Calu3 (cell line): ENCODE data around the genes H3C15, SF3B4, OTUD7B and MRPS21.

- PRO-cap = no peak
Measured at GRCh38 chr1:147655096-147655487, 15.2 kb downstream of the ACP6 start.

GRCh38 chr1:147771292-147771683 is 10.9 kb upstream of the GJA5 start:
- PRO-cap = no peak

DNA sequence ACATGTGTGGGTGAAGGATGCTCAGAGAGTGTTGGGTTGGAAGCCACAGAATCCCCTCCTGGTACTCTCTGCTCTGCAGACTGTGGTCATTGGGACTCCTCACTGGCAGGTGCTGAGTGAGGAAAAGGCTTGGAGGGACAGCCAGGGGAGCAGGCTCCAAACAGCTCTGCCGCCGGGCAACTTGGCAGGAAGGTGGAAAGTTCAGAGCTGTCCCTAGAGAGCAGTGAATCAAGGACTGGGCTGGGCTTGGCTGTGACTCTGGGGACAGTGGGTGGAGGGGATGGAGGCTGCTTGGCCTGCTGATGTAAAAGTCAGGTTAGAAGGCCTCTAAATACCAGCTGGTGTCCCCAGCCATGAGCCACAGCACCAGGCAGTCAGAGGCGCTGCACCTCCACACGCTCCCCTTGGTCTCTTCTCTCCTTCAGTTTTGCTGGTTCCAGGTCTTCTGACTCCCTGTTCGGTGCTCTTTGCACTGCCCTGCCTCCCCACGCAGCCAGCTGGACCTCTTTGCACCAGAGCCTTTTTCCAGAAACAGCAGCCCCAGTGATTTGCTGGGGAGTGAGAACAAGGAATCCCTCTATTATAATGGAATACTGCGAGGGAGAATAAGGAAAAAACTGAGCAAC is 11.4 kb upstream of the GJA5 start:
- PRO-cap = no peak

DNA sequence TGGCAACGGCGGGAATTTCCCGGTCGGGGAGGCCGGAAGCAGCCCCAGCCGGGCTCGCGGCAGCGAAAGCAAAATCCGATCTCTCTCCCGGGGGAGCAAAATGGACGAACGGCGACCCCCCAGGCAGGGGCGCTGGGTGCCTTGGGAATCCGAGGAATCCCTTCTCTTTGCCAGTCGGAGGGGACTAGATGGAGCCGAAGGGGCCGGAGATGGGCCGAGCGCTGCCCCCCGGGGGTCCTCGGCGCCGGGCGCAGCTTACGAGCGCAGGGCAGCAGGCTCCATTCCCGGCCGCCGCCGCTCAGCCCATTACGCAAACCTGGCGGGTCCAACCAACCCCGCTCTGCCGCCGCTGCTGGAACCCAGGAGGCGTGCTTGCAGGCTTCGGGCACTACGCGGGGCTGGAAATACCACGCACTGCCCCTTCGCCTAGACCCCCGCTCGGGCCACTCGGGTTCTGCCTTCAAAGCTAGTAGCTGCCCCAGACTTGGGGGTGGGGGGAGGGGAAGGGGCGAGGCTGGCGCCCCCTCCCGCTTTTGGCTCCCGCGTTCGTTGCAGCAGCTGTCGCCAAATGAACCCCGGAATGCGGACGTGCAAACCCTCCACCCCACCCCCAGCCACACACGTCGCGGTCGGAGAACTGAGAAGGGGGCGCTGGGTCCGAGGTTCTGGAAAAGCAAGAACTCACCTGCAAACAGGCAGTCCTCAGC is 24.0 kb downstream of the PPIAL4G start:
- PRO-cap = unidirectional peak, plus-strand start at position 98 of the sequence; bidirectional peak, plus-strand start at position 445 of the sequence, minus-strand start at position 456 of the sequence; bidirectional peak, plus-strand start at position 617 of the sequence, minus-strand start at position 582 of the sequence

GRCh38 chr1:149102333-149102595 is 1.1 kb downstream of the NBPF9 start:
- PRO-cap = no peak

- PRO-cap = bidirectional peak, plus-strand start at chr1:149162939, minus-strand start at chr1:149162944
Measured at GRCh38 chr1:149162775-149163020, 59.3 kb upstream of the NBPF9 start.

GRCh38 chr1:149641063-149641547 is 57.5 kb downstream of the PPIAL4C start:
- PRO-cap = no peak

- PRO-cap = no peak
Measured at GRCh38 chr1:149852273-149852776, at the start of gene H3C15. H3C15 (plus strand) TSS chr1:149852608.

GRCh38 chr1:149913605-149914147 is 4.0 kb downstream of the SV2A start:
- PRO-cap = no peak

DNA sequence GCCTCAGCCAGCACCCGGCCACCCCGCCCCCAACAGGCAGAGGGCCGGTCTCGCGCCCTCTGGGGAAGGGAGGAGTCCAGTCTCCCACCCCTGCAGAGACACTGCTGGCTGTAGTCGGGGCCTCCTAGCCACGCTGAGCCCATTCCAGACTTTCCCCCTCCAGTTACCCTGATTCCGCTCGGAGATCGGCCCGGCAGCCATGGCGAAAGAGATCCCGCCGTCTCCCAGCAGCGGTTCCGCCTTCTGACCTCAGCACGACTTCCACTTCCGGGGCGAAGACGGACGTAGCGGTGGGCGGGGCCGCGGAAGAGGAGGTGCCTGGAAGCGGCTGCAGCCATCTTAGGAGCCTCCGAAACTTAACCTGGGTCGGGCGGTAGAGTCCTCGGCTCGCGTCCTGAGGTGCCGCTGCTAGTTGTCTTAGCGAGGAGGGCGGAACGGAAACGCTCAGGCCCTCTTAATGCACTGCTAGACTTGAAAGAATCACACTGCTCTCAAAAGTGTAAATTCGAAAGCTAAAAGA is at the start of gene SF3B4:
Gene SF3B4, minus strand, starts transcription at position 245 of the 520 bp plus-strand sequence.
- PRO-cap = bidirectional peak, plus-strand start at position 359 of the sequence, minus-strand start at position 224 of the sequence

GRCh38 chr1:149931179-149931988 is 3.8 kb upstream of the SF3B4 start:
- PRO-cap = no peak

GRCh38 chr1:150007773-150008159 is 2.8 kb downstream of the OTUD7B start:
- PRO-cap = no peak

DNA sequence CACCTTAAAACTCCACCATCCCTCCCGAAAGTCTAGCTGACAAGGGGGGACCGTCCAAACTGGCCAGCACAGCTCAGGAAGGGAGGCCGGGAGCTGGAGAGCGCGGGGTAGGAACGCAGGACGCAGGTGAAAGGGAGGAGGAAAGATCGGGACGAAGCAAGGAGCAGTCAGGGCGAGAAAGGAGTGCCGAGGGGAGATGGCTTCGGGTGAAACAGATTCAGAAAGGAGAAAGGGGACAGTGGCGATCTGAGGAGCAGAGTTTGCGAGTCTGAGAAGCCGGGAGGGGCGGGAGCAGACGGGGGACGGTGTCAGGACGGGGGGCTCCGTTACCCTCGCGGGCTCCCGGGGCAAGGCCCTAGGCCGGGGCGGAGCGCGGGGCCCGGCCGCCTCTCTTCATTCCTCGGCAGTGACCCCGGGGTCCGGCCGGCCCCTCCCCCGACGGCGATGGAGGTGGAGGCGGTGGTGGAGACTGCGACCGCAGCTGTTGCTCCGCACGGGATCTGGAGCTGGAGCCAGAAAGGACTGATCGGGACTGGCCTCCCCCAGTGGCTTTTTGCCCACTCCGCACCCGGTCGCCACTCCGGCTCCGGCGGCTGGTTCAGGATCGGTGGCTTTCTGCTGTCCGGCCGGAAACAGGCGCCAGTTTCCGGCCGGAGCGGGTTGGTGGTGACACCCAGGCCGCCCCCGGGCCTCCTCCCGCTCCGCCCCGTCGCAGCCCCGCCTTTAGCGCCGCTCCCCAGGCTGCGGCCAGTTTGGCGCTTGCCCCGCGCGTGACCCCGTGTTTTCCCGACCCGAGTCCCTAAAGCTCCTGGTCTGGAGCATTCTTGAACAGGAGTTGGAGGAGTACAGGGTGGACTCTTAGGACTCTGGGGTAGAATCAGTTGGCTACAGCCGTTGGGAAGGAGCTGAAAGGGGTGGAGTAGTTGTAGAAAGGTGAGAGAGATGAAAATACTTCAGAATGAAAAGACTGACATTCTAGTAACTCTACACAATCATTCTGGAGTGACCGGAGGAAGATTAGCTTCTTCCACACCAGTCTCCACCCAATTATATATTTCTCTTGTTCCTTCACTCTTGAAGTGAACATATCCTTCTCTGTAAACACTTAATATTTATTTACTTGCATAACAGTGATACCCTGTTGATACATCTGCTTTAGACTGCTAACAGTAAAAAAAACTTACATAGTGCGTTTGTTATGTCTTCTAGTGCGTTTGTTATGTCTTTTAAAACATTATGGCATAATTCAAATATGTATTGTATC is at the start of gene OTUD7B:
Gene OTUD7B, minus strand, starts transcription at position 609 of the 1,264 bp plus-strand sequence.
- PRO-cap = bidirectional peak, plus-strand start at position 821 of the sequence, minus-strand start at position 588 of the sequence

DNA sequence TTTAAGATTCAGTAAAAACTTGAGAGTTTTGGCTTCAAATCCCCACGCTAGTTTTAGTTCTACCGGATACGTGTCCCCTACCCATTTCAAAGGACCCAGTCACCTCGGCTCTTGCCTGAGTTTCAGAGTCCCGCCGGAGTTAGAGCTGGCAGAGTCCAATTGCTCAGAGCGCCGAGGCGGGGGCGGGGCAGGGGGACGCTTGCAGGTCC is 817 bp upstream of the VPS45 start:
- PRO-cap = bidirectional peak, plus-strand start at position 125 of the sequence, minus-strand start at position 141 of the sequence

- PRO-cap = no peak
Measured at GRCh38 chr1:150148635-150149323, 937 bp upstream of the PLEKHO1 start.

GRCh38 chr1:150164142-150164630 is 14.5 kb downstream of the PLEKHO1 start:
- PRO-cap = no peak

DNA sequence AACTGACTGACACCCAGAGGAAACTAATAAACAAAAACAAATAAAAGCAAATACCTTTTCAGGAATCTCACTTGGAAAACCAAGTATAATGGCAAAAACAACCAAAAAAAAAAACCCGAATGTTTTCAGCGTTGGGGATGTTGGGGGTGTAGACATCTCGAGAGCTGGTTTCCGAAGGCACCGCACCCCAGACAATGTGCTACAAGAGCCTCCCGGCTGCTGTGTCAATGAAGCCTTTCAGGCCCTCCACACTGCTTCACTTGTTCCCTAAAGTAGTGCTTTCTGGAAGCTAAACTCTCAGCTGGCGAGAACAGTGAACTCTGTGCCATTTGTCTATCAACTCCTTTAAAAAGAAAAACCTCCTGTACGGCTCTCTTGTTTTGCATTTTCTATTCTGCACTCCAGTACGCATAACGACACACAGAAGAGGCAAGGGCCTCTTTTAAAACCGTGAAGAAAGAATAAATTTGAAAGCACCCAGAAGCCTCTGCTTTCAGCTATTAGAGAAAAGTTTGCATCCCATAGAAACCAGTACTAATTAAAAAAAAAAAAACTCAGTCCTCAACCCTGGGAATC is 32.6 kb downstream of the PLEKHO1 start:
- PRO-cap = no peak

- PRO-cap = bidirectional peak, plus-strand start at chr1:150235470, minus-strand start at chr1:150235412
Measured at GRCh38 chr1:150235283-150235583, 679 bp downstream of the ANP32E start.

DNA sequence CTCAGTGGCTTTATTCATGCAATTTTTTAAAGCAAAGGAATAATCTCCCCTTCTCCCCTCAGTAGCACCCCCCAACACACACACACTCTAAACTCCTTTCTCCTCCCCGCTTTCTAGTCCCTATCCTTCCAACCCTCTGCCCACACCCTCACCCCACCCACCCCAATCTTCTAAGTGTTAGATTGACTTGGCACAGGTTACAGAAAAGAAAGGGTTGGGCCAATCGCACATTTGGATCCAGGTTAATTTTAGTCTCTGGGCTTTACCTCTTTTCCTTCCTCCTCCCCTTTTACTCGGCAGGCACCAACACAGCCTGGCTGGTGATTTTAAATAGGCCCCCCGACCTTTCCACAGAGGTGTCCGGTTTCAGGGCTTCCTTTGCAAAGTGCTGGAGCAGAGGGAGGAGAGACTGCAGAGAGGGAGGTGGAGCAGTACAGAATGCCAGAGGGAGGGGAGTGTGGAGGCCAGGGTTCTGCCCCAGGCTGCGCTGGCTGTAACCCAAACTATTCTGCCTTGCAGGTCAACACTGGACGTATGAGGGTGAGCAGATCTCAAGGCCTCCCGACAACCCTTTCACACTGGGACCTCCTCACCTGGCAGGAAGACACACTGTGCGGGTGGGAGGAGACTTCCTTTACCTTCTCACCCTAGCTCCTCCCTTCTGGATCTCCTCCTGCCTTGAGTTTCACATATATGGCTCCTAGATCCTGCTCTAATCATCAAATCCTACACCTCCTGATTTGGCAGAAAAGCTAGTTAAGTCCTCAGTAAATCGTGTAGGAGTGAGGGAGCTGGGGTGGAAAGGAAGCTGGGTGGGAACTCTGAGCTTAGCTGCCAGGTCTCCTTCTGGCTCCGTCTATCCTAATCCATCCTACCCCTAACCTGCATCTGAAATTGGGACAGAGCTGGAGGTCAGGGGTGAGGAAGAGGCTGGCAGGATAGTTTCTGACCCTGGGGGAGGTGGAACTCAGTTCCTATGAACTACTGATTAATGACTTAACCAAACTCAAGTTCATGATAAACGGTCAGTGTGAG is 2.4 kb downstream of the CA14 start:
- PRO-cap = bidirectional peak, plus-strand start at position 662 of the sequence, minus-strand start at position 577 of the sequence

DNA sequence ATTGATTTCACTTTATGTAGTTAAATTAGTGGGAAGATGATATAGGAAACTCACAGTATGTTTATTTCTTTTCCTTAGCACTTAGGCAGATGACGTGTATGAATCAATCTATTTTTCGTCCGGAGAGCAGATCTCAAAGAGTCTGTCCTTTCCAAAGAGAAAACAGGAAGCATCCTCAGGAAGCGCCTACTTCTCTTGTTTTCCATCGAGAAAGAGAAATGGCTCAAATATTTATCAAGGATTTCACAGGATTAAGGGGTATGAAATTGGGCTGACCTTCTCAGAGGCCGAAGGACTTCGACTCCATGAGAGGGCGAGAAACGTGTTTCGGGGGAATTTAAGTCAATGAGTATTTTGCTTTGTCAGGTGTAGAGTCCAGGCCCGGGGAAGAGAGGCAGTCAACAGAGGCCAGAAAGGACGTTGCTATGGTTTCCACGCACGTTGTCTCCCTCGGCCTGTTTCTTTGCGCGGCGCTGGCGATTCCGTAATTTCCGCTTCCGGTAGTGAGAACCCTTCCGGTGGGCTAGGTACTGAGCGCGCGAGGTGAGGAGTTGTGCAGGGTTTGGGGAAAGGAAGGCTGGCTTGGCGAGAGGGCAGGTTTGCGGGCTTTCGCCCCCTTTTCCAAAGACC is at the start of gene MRPS21:
Gene MRPS21, plus strand, starts transcription at position 506 of the 630 bp plus-strand sequence.
- PRO-cap = bidirectional peak, plus-strand start at position 506 of the sequence, minus-strand start at position 403 of the sequence